GM19240 (cell line): ENCODE measurements around the genes SYNPO2, C4orf3 and FABP2.

DNA sequence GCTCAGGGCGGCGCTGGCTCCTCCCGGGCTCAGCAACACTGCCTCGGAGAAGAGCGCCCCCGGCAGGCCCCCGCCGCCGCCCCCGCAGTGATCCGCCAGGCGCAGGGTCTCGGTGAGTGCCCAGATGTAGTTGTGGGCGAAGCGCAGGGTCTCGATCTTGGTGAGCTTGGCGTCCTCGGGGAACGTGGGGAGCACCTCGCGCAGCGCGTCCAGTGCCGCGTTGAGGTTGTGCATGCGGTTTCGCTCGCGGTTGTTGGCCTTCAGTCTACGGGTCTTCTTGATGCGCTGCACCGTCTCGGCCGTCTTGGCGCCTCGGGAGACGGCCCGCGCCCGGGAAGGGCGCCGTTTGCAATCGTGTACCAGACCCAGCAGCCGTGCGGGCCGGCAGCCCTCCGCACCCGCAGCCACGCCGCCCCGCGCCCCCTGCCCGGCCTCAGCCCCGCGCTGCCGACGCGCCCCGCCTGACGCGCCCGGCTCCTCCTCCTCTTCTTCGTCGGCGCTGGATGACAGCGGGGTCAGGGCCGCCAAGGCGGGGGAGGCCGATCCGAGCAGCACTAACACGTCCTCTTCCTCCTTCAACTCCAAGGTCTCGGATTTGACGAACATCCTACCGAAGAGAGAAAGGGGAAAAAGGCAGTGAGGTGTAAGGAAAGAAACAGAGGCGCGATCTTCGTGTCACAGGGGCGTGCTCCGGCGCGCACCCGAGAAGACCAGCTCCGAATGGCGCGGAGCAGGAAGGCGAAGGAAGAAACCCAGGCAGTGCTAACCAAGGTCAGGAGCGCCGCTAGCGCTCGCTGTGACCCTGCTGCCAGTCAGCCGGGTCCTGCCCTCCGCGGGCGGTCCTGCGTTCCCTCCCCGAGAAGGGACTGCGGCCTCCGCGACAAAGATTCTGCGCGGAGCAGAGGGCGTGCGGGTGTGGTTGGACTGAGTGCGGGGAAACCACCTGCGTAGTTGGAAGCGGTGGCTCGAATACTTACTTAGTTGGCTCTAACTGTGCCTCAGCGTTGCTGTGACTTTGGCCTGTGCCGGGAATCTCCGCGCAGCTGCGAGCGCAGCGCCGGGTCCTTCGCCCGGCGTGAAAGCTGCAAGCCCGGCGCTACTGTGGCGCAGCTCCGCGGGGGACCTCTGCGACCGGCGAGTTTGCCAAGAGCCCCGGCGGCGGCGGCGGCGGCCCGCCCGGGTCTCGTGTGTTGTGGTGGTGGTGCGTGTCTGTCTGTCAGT lies 700 bp downstream of the NEUROG2 start:
- RRBS = 2% methylated on average over 30 of the region's 136 CpGs

GRCh38 chr4:113293656-113294163 lies 244.3 kb downstream of the ANK2 start:
- RRBS = no CpG with 5 or more reads among the region's 4 CpGs

- RRBS = no CpG with 5 or more reads among the region's 10 CpGs
Measured at GRCh38 chr4:113406685-113407164, 354.8 kb downstream of the CAMK2D start.

- RRBS = no CpG with 5 or more reads among the region's 5 CpGs
Measured at GRCh38 chr4:113636306-113637364, 124.9 kb downstream of the CAMK2D start.

DNA sequence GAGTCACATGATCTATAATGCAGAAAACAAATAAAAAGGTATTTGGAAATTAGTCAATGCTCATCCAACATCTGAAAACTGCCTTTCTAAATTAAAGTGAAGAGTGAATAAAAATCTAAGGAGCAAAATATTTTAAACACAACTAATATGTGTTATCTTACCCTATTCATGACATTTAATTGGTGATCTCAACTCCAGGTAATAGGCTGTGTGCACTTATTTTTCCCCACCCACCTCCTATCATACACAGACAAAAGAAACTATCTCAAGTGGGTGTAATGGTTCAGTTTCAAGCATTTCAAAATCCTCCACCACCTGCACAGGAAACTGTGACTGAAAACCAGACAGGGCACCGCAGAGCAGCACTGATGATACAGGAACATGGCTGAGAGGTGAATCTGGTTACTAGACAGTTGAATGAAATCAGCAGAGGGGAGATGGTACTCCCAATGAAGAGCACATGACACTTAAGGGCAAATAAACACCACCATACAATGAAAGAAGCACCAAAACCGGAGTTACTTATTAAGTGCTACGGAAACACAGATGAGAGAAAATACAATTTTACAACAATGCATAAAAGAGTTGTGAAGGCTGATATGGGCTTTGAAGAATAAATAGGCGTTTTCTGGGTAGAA lies 78.4 kb downstream of the CAMK2D start:
- RRBS = no CpG with 5 or more reads among the region's 4 CpGs

DNA sequence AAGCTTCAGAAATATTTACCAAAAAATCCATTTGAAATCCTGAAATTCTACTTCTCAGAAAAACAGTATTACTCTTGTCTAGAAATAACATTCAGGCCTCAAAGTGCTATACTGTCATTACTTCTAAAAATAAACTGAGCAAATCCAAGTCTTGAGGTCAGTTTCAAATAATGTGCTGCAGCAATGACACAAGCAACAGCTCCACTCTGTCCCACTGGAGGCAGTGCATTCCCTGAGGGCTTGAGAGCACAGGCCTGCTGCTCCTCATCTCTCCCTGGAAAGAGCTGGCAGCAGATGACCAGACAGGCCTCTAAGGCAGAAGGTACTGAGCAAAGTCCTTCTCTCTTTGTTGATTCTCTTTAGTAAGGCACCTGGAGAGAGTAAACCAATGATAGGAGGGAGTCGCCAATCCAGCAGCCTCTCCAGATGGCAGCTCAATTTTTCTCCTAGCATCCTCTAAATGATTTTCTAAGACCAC lies 76.8 kb downstream of the CAMK2D start:
- RRBS = no CpG with 5 or more reads among the region's 1 CpG

DNA sequence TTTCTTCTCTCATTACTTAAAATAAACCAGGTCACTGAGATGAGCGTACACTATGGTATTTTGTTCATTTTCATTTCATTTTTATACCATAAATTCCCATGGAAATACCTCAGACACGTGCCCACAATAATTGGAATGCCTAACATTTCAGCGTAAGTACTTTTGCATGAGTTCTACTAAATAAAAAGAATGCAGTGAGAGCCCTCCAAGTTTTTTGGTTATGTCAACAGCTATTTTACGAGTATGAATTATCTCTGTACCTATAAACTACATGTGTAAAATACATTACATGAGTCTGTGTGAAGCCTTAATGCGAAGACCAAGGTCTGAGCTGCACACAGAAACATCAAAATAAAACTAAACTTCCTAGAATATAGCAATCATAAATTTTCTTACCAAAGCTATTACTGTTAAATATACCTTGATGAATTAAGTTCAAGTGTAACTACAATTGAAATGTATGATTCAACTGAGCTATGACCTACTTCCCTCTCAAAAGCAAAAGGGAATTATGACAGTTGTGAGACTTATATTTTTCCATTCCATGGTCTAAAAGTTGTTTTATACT lies 3.0 kb downstream of the CAMK2D start:
- RRBS = no CpG with 5 or more reads among the region's 5 CpGs

- RRBS = no CpG with 5 or more reads among the region's 60 CpGs
Measured at GRCh38 chr4:114599219-114600369, 987 bp downstream of the UGT8 start.

DNA sequence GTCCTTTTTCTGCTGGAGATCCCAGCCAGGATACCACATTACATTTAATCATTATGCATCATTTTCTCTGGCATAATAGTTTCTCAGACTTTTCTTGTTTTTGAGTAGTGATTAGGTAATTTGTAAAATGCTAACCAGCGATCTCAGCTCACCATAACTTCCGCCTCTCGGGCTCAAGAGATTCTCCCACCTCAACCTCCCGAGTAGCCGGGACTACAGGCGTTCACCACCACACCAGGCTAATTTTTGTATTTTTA lies 74.8 kb downstream of the PRSS12 start:
- RRBS = no CpG with 5 or more reads among the region's 6 CpGs

GRCh38 chr4:118805358-118806335 lies 30.3 kb downstream of the SEC24D start:
- RRBS = no CpG with 5 or more reads among the region's 5 CpGs

- RRBS = no CpG with 5 or more reads among the region's 30 CpGs
Measured at GRCh38 chr4:118888557-118889328, at the start of gene SYNPO2. TSS of gene SYNPO2 (plus strand) at chr4:118888854.

GRCh38 chr4:118904914-118905315 lies 16.3 kb downstream of the SYNPO2 start:
- RRBS = no CpG with 5 or more reads among the region's 3 CpGs

- RRBS = no CpG with 5 or more reads among the region's 5 CpGs
Measured at GRCh38 chr4:118985120-118985600, 96.5 kb downstream of the SYNPO2 start.

DNA sequence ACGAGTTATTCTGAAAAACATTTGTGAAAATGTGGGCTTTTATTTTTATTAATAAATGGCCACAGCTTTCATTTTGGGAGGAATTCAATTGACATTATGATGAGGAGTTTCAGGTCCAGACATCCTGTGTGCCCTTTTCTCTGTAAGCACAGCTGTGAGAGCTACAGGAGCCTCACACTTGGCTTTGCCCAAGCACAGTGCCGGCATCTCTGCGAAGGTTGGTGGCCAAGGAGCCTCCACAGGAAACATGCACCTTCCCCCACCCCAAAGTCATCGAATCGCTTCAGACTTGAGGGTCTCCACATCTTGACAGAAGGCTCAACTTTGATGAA lies 99.9 kb downstream of the SYNPO2 start:
- RRBS = no CpG with 5 or more reads among the region's 5 CpGs

GRCh38 chr4:119040676-119041213 lies 94.9 kb upstream of the MYOZ2 start:
- RRBS = no CpG with 5 or more reads among the region's 2 CpGs

- RRBS = no CpG with 5 or more reads among the region's 3 CpGs
Measured at GRCh38 chr4:119136567-119137049, 976 bp downstream of the MYOZ2 start.

- RRBS = no CpG with 5 or more reads among the region's 1 CpG
Measured at GRCh38 chr4:119206136-119206594, 6.3 kb upstream of the USP53 start.

GRCh38 chr4:119300012-119301005 lies at the start of gene C4orf3:
TSS of gene C4orf3 (minus strand) at chr4:119300645.
- RRBS = 2% methylated on average over 6 of the region's 57 CpGs

DNA sequence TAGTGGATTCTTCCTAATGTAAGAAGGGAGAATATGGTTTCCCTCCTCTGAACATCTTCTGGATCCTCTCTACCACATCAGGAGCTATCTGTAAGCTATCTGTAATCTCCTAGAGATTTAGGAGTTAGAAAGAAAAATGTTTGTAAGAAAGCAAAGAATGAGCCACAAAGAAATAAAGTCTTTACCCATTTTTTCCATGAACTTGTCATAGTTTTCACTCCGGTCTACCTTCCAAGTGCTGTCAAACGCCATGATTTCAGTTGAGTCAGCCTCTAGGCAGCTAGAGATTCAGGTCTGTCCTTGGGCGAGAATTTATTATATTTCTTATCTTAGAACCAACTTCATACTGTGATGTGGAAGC lies at the start of gene FABP2:
Gene FABP2, minus strand, starts transcription at position 288 of the 361 bp plus-strand sequence.
- RRBS = no CpG with 5 or more reads among the region's 3 CpGs